Parietal lobe (tissue), 2 donors: ENCODE data around the genes HVCN1, SH2B3 and TRAFD1.

DNA sequence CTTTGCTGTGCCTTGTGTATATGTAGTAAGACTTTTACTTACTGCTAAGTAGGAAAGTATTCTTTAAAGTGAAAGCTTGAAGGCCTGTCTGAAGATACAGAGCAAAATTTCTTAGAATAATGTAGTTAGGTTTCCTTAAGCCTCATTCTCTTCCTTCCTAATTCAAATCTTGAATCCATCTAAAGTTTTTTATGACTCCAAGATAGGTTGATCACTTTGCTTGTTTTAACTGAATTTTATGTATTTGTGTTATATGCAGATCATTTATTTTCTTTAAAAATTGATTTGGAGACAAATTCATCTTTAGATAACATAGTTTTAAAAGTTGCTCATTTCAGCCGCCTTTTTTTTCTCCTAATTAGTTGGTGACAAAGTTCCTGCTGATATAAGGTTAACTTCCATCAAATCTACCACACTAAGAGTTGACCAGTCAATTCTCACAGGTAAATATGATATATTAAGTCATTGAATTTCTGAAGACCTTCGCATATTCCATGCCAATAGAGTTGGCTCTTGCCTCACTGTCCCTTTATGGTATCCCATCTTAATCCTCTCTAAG is 41.7 kb downstream of the ATP2A2 start:
- RAMPAGE, long total RNA, result no peak

- RAMPAGE, long total RNA, result no peak
These were observed 52.8 kb downstream of the ATP2A2 start for GRCh38 chr12:110333639-110334523.

DNA sequence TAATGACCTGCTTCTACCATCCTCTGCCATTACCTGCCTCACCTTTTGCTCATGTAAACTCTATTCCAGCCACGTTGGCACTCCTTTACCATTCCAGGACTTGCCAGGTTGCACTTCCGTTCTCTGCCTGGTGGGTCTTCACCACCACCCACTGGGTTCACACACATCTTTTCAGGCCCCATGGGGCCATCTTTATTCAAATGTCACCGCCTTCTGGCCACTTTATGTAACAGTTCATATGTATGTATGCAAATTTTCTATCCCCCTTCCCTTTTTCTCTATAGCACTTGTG is 57.7 kb downstream of the ATP2A2 start:
- RAMPAGE, long total RNA, result no peak

DNA sequence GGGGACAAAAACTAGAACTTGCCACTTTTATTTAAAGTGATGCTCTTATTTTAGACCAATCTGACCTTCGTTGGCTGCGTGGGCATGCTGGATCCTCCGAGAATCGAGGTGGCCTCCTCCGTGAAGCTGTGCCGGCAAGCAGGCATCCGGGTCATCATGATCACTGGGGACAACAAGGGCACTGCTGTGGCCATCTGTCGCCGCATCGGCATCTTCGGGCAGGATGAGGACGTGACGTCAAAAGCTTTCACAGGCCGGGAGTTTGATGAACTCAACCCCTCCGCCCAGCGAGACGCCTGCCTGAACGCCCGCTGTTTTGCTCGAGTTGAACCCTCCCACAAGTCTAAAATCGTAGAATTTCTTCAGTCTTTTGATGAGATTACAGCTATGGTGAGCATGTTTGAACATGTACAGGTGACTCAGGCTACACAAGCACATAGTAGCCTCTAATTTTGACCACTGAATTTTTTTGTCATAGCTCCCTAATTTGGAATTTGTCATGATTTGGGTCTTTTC is 59.6 kb downstream of the ATP2A2 start:
- RAMPAGE, long total RNA, result no peak

- RAMPAGE, long total RNA, result no peak
These were observed 34.4 kb downstream of the PPTC7 start for GRCh38 chr12:110548575-110549180.

- RAMPAGE, long total RNA, result no peak
These were observed 7.6 kb upstream of the PPTC7 start for GRCh38 chr12:110590592-110591309.

DNA sequence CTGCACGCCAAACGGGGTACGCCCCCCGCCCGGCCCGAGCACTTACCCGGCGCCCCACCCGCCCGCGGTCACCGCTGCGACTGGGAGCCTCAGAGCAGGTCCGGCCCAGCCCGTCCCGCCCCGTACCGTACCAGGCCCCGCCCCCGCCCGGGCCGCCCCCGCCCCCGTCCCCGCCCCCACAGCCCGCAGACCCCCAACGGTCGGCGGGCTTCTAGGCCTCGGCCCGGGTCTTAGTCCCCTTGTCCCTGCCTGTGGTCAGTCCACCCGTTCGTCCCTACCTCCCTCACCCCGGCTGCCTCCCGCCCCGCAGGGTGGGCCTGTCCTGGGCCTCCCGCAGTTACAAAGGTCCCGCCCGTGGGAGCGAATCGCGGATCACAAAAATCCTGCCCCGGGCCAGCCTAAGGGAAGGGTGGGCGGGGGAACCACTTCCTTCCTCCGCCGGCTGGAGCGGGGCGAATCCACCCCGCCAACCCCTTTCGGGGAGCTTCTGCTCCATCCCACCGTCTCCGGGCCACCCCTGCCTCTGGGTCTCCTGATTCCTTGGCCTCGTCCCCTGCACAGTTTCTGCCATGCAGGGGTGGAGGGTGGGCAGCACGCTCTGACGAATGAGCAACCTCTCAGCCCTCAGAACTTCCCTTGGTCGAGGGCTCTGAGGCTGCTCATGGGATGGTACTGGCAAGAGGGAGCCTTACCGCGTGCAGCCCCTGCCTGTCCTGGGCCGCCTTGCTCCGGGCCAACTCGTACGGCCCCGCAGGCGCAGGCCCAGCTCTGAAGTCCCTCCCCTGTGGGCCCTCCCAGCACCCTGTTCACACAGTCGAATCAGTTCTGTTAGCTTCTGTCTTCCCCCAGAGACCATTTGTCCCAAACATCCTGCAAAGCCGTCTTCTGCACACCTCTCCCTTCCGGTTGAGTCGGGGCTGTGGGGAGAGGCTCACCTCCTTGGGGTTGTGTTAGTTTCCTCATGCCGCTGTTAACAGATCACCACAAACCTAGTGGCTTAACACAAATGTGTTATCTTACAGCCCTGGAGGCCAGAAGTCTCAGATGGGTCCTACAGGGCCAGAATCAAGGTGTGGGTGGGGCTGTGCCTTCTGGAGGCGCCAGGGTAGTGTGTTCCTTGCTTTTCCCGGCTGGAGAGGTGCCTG is at the start of gene HVCN1:
TSS of gene HVCN1 (minus strand) at position 82 of the 1,145 bp plus-strand sequence.
- RAMPAGE, long total RNA, result start-site peak on the minus strand centred at position 420 of the sequence, 50 bp wide, 19 and 16 reads in 2 replicates

GRCh38 chr12:110738506-110738911 is 4.2 kb downstream of the PPP1CC start:
- RAMPAGE, long total RNA, result no peak

DNA sequence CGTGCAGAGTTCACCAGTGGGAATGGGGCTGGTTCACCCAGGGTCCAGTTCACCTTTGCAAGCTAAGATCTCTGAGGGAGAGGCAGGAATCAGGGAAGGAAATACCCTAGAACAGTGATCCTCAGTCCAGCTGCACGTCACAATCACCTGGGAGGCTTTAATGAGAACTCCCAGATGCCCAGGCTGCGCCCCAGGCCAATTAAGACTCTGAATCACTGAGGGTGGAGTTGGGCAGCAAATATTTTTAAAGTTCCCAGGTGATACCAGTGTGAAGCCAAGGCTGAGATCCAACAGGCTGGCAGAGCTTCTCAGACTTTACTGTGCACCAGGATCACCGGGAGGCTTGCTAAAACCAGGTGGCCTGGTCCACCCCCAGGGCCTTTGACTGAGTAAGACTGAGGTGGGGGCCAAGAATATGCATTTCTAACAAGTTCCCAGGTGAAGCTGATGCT is 23.8 kb downstream of the MYL2 start:
- RAMPAGE, long total RNA, result no peak

DNA sequence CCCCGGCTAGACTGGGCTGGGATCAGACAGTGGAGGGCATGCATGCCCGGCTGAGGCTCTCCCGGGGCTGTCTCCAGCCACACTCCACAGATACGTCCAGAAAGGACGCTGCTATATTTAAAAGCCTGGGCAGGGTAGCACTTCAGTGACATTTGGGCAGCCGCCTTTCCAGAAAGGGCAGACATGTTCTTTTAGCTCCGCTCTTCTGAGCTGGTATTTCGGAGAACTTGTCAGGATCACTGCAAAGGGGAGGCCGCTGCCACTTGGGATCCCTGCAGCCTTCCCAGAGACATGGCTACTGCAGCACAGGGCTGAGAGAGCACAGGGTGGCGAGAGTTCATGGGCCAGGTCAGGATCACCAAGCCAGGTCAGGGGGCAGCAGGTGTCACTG is 121.7 kb downstream of the PHETA1 start:
- RAMPAGE, long total RNA, result no peak

GRCh38 chr12:111405205-111406275 is at the start of gene SH2B3:
TSS of gene SH2B3 (plus strand) at chr12:111405923.
- RAMPAGE, long total RNA, result no peak

DNA sequence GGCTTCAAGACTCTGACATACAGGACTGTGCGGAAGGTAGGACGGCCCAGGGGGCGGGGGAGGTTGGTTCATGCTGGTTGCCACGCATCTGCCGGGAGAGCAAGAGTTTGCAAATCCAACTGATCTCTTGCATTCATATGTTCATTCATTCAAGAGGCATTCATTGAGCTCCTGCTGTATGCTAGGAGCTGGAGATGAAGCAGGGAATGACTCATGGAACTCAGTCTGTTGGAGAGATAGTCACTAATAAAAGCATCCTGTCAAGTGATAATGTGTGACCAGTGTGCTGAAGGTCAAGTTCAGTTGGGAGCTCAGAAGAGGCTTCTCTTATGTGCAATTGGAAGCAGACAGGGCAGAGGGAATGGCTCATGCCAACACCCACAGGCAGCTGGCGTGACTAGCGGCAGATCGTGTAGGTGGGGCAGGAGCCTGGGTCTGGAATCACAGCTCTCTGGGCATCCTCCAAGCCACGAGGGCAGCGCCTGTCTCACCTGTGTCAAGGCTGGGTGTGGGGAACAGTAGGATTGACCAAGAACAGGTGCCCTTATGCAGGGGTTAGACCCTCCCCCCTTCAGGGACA is 8.0 kb downstream of the SH2B3 start:
- RAMPAGE, long total RNA, result no peak

DNA sequence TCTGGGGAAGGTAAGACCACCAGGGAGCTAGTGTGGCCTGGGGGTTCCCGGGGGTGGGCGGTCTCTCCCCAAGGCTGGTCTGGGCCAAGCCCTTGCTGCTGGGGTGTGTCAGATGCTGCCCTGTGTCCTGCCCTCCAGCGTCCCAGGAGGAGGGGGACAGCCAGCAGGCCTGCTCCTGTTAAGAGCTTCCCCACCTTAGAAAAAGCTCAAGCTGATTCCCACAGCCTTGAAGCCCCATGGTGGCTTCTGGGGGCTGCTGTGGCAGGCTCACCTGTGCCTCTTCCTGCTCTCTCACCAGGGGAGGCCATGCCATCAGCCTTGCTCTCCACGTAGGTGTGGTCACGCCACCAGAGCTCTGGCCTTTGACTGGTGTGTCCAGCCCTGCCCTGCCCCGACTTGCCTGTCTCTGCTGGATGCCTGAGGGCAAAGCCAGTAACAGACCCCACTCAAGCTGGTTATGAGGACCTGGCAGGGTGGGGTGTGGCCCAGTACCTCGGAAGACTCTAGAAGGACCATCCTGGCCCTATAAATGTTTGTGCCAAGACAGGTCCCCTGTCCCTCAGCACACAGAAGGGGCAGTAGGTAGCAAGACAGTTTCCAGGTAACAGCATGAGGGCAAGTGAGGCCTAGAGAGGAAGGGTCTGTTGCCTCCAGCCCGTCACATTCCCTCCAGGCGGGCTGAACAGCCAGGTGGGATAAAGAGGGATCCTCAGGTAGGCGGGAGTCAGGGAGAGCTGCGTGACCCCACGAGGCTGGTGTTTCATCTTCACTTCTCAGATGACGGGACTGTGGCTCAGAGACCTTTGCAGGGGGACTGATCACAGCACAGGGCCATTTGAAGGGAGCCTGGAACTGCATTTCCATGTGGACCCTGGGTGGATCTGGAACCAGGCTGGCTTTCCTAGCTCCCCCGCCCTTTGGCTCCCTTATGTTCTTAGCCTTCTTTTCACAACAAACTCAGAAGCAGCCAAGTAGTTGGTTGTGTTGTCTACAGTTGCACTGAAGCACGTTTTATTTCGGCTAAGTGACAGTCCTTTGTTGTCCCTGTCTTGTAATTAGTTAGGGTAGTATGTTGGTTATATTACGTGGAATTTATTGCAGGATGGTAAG is 37.1 kb downstream of the SH2B3 start:
- RAMPAGE, long total RNA, result no peak

DNA sequence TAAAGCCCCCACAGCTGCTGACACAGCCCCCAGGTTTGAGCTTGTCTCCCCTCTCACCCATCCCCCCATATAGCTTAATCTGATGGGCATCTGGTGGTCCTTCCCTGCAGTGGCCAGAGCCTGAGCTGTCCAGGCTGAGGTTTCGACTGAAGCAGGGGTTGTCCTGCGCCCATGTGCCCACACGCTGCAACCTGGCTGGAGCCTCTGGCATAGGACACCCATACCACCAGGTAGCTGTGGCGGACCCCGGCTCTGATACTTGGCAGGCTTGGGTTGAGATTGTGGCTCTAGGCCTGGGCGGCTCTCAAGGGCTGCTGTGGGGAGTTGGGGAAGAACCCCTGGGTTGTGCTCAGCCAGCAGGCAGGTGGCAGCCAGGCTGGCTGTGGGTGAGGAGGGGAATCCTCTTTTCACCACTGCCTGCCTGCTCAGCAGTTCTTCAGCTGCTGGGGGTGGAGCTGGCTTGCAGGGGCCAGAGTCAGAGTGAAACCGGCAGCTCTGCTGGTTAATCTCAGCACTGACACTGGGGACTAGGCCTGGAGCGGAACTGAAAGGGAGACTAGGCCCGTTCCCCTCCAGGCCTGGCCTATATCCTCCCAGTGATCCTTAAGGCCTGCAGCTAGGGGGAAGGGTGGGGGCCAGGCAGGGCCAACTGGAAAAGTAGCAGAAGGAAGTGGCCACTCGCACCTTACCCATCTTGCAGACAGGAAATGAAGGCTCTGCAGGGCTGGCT is 39.1 kb downstream of the SH2B3 start:
- RAMPAGE, long total RNA, result no peak

DNA sequence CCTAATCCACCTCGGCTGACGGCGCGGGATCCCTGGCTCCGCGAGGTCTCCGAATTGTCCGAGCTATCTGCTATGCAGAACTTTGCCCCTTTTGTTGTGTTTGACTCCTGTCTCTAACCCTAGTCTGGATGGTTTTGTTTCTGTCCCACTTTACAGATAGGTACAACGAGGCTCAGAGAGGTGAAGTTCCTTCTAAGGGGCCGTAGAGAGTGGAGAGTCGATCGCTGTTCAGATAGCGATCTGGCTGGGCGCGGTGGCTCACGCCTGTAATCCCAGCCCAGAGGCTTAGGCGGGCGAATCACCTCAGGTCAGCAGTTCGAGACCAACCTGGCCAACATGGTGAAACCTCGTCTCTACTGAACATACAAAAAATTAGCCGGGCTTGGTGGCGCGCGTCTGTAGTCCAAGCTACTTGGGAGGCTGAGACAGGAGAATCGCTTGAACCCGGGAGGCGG is 369 bp downstream of the ACAD10 start:
- RAMPAGE, long total RNA, result no peak

- RAMPAGE, long total RNA, result no peak
These were observed 12.1 kb upstream of the ALDH2 start for GRCh38 chr12:111754692-111755033.

DNA sequence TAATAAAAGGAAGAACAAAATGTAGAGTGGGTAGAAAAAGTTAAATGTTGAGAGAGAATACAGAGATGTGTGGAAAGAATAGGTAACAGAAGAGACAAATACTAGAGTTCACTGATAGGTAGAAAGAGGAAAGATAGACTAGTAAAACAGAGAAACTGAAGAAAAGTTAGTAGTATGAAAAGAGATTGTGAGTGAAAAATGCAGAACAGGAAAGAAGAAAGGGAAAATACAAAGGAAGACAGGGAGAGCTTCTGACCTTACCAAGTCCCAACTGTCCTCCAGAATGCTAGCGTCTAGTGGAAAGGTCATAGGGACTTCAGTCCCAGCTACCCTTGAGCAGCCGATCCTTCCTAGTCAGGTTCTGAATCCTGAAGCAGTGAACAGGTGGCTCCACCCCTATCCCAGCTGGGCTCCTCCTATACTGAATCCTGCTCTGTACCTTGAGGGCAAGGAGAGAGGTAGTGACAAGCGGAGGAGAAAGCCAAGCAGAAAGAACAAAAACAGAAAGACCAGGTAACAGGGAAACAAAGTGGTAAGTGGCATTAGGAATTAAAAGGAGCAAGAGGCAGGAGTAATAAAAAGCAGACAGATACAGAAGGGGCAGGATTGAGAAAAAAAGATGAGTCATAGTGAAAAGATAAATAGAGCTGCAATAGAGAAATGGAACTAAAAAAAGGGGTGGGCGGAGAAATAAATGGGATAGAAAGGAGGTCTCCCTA is 7.1 kb downstream of the TMEM116 start:
- RAMPAGE, long total RNA, result no peak

- RAMPAGE, long total RNA, result no peak
These were observed at the start of gene TRAFD1 for GRCh38 chr12:112125017-112126315. TSS of gene TRAFD1 (plus strand) at chr12:112125560.

GRCh38 chr12:112164089-112164529 is 38.7 kb downstream of the TRAFD1 start:
- RAMPAGE, long total RNA, result no peak

DNA sequence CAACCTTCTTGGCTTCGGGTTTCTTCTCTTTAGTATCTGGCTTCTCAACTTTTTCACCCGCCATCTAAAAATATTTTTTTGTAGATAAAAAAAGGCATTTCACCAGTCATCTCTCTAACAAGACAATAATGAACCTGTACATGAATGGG is 938 bp downstream of the RPL6 start:
- RAMPAGE, long total RNA, result no peak